HGPS cell (cell line): ENCODE measurements around the genes OR5M8 and OR5B2.

DNA sequence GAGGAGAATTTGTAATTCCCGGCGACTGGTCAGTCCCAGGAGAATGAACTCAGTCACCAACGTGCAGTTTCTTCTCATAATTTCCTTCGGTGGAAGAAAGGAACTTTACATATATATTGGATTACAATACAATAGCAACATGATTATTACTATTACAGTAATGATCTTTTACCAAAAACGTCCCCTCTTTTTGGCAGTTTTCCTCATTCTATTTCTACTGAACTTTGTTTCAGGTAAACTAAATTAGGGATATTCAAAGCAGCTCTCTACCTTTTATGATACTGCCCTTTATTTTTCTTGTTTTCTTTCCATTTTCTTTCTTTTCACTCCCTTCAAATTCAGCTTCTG, at the start of gene OR5M8:
OR5M8 (minus strand) TSS at position 78 of the 348 bp plus-strand sequence.
- RRBS: no CpG with 5 or more reads among the region's 5 CpGs

DNA sequence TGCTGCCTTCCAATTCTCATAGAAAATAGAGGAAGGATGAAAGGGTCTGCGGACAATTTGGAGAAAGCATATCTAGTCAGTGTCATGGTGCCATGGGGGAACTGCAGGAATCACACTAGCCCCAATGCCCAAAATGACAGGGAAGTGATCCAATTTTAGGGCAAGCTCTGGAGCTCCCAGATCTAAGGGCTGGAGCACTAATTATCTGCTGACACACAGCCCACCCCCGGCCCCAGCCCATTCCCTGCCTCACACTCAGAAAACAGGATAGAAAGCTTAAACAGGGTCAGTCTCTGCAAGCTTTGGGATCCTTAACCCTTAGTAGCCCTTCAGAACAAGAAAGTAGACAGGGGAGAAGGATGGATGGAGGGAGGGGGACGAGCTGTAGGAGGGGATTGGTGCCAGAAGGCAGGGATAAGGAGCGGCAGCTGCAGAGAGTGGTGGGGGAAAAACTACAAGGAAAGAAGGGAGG, 2.0 kb downstream of the APLNR start:
- RRBS: no CpG with 5 or more reads among the region's 4 CpGs

DNA sequence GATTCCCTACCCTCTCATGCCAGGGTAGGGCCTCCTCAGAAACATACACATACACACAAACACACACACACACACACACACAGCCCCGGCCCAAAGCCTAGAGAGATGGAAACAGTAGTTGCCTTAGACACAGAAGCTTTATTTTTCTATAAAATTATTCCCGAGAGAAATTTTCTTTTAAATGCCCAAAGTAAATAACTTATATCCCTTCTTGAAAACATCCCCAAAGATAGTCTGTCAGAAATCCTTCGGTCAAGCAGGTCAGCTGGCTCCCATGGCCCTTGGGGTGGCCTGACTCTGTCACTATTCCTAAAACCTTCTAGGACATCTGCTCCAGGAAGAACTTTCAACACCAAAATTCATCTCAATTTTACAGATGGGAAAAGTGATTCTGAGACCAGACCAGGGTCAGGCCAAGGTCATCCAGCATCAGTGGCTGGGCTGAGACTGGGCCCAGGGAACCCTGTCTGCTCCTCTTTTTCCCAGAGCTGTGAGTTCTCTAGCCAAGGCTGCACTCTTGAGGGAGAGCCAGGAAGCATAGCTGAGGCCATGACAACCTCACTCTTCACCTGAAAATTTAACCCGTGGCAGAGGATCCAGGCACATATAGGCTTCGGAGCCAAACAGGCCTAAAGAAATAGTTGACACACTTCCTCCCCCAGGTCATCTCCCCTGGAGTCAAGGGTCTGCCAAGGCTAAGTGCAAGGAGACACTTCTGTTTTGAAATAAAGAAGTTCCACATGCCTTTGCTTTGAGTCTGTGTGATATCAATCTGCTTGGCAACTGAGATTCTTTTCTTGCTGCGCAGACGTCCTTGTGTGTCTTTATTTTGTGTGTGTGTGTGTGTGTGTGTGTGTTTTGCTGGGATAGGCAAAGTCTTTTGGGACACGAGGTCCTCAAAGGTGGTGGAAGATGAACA, 16.6 kb upstream of the PRG2 start:
- RRBS: no CpG with 5 or more reads among the region's 8 CpGs

GRCh38 chr11:57424398-57425739, 2.1 kb downstream of the SLC43A3 start:
- RRBS: no CpG with 5 or more reads among the region's 19 CpGs

- RRBS: 4% methylated on average over 5 of the region's 19 CpGs
Observed at GRCh38 chr11:57529990-57530563, 477 bp downstream of the TIMM10 start.

GRCh38 chr11:57537766-57538090, 333 bp downstream of the SMTNL1 start:
- RRBS: no CpG with 5 or more reads among the region's 3 CpGs

GRCh38 chr11:57541034-57541582, 3.7 kb downstream of the SMTNL1 start:
- RRBS: 77% methylated on average over 3 of the region's 7 CpGs

- RRBS: no CpG with 5 or more reads among the region's 4 CpGs
Observed at GRCh38 chr11:57566071-57566644, 1.3 kb downstream of the UBE2L6 start.

DNA sequence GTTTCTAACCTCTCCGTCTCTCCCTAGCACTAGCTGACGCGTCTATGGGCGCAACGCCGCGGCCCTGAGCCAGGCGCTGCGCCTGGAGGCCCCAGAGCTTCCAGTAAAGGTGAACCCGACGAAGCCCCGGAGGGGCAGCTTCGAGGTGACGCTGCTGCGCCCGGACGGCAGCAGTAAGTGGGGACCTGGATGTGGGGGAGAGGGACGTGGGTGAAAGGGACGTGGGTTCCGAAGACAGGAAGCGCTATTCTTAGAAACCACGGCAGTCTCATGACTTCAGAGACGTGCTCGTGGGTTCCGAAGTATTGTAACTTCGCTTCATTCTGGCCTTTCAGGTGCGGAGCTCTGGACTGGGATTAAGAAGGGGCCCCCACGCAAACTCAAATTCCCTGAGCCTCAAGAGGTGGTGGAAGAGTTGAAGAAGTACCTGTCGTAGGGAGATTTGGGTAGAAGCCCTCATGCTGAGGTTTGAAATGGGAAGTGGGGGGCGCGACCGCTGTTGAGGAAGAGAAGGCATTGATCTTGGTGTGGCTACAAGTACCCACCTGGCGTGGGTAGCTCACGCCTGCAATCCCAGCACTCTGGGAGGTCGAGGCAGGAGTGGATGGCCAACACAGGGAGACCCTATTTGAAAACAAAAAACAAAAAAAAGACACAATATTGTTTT, 624 bp downstream of the SELENOH start:
- RRBS: no CpG with 5 or more reads among the region's 35 CpGs

- RRBS: no CpG with 5 or more reads among the region's 4 CpGs
Observed at GRCh38 chr11:57776026-57776578, 14.5 kb downstream of the CTNND1 start.

- RRBS: no CpG with 5 or more reads among the region's 4 CpGs
Observed at GRCh38 chr11:57819414-57819869, 57.8 kb downstream of the CTNND1 start.

- RRBS: no CpG with 5 or more reads among the region's 4 CpGs
Observed at GRCh38 chr11:58427885-58428557, at the start of gene OR5B2. Gene OR5B2, minus strand, starts transcription at chr11:58428121.

DNA sequence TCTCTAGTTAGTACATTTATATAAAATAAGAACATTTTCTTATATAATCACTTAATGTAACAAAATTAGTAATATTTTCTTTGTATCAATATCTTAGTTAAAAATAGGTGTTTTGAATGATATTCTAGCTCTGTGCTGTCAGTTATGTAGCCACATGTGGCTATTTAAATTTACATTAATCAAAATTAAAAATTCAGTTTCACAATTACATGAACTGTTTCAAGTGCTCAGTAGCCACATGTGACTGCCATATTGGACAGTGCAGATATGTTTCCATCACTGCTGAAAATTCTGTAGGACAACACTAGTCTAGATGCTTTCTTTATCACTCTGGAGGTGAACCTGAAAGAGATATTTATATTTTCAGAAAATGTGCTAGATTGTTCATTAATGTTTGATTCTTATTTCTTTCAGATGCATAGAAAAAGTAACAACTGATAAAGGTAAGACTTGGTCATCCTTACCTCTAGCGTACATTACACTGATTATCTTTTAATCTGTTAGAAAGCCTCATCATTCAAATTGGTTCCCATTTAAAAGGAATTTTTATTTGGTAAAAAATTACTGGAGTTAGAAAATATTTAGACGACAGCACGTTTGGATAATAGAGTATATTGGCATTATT, 5.7 kb downstream of the ZFP91 start:
- RRBS: no CpG with 5 or more reads among the region's 3 CpGs

DNA sequence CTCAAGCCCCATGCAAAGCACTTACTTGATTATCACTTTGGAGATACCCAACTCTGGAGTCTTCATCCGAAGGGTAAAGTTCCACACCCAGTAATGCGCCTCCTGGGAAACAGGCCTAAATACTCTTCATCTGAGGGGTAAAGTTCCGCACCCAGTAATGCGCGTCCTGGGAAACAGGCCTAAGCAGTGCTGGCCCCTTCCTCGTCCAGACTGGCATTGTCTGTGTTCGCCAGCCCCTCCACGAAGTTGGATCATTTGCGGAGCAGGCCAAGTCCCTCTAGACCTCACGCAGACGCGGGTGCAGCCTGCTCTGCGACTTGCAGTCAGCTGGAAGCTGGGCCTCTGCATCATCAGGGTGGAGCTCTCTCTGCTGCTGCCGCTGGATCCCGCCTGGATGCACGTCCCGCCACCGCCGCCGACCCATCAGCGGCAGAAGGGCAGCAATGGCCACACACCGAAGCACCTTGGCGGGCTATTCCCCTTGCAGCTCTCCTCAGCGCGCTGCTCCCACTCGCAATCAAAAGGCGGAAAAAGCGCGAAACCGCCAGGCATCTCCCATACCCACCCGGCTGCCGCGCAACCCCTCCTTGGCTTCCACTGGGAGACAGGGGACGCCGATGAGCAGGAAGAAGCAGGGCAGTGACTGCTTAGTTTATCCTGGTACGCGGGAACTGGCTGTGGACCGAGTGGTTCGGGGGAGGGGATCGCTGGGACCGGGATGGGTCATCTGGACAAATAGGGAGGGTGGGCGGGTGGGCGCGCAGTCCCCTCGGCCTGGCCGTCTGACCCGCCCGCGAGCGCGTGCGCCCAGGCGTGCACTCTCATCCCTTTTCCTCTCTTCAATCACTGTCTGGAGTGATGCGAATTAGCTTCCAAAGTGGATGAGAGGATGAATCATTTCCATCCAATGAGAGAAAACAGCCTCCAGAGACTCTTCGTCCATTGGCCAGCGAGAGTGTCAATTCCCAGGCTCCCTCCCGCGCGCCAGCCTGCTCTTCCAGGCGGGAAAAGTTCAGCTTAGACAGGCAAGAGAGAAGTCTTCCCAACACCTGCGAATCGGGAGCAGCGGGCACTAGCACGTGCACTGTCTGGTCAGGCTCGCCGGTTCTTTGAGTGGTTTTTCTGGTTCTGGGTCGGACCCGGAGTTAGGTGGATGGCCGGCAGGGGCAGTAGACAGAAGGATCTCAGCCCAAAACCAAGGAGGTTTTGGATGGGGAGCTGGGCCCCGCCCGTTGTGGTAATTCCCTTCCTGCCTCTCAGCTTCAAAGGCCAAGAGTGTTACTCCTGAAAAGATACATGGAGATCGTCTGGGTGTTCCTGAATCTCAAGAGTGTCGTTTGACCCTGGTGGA, 33.8 kb upstream of the GLYATL1 start:
- RRBS: 0% methylated on average over 2 of the region's 73 CpGs

GRCh38 chr11:58928068-58929086, 10.9 kb upstream of the GLYATL1 start:
- RRBS: no CpG with 5 or more reads among the region's 11 CpGs

DNA sequence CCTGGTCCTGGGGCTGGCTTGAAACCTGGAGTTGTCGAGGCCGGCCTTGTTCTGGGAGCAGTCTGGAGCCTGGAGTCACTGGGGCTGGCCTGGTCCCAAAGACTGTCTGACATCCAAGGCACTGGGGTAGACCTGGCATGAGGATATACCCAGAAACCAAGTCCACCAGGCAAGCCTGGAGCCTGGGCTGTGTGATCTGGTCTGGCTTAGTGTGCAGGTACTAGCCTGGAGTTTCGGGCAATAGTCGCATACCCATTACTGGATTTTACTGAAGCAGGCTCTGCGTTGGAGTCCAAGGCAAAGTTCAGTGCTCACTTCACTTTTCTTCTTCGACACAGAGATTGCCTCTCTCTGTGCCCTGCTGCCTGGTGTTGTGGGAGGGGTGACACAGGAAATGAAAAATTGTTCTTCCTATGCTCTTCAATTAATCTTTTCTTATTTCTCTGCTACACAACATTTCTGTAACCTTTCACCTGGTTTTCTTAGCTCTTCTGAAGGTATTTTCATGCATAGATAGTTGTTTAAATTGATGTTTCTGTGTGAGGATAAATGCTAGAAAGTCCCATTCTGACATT, 4.2 kb upstream of the GLYATL1 start:
- RRBS: no CpG with 5 or more reads among the region's 6 CpGs

DNA sequence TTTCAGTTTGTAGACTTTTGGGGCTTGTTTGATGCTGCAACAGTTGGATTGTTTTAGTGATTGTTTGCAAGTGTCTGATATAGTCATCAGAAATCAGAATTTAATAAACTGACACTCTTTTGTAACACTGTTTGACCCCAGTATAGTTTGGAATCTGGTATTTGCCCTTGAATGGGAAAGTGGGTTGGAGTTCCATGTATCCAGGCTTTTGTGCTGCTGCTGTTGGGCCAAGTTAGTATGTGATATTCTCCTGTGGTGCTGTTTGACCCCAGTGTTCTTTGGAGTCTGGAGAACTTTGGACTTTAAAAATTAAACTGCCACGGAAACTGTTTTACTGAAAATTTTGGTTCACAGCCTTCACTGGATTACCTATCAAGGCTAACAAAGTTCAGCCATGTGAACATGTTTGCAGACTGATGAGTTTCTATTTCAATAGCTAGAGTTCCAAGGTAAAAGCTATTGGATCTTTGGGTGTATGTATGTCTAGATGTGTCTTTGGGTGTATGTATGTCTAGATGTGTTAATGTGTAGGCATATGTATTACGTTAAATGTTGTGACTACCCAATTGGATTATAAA, 754 bp downstream of the GLYATL1 start:
- RRBS: no CpG with 5 or more reads among the region's 2 CpGs

DNA sequence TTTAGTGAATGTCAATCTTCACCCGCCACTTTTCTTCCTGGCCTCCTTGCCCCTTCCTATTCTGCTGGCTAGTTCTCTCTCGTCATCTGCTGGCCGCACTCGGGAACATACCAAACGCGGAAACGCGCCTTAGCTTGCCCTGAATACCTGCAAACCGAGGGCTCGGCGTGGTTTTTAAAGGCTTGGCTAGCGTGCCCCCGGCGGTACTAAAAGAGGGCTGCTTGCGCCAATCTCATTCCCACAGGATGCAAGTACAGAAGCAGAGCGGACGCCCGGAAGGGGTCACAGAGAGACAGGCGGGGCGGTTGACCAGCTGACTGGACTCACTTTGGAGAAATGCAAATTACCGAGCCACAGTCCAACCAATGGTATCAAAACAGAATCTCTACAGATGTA, 24.5 kb downstream of the GLYATL1 start:
- RRBS: 36% methylated on average over 6 of the region's 21 CpGs

GRCh38 chr11:59012541-59013458, 73.3 kb upstream of the GLYATL1B start:
- RRBS: no CpG with 5 or more reads among the region's 6 CpGs